HGPS cell (cell line): ENCODE data around the genes CD3G, KMT2A and NHERF4.

GRCh38 chr11:118344049-118344636 is at the start of gene CD3G:
Gene CD3G (plus strand): TSS chr11:118344344.
- RRBS = no CpG with 5 or more reads among the region's 5 CpGs

DNA sequence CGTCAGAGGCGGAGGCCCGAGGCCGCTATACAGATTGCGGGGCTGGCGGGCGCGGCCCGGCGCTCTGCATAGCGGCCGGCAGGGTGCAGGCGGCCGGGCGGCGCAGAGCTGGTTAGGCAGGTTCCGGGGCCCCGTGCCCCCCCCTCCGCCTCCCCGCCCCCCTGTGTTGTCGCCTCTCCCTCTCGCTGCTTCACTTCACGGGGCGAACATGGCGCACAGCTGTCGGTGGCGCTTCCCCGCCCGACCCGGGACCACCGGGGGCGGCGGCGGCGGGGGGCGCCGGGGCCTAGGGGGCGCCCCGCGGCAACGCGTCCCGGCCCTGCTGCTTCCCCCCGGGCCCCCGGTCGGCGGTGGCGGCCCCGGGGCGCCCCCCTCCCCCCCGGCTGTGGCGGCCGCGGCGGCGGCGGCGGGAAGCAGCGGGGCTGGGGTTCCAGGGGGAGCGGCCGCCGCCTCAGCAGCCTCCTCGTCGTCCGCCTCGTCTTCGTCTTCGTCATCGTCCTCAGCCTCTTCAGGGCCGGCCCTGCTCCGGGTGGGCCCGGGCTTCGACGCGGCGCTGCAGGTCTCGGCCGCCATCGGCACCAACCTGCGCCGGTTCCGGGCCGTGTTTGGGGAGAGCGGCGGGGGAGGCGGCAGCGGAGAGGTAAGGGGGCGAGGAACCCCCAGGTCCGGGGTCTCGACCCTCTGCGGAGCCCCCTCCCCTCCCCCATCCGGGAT is at the start of gene KMT2A:
TSS of gene KMT2A (plus strand) at position 188 of the 714 bp plus-strand sequence.
- RRBS = 1% methylated on average over 28 of the region's 92 CpGs

- RRBS = no CpG with 5 or more reads among the region's 10 CpGs
These were observed 8.7 kb downstream of the ARCN1 start for GRCh38 chr11:118580859-118581446.

- RRBS = 29% methylated on average over 2 of the region's 5 CpGs
These were observed 13.1 kb downstream of the PHLDB1 start for GRCh38 chr11:118620544-118620881.

- RRBS = 4% methylated on average over 4 of the region's 30 CpGs
These were observed 20.0 kb downstream of the TREH start for GRCh38 chr11:118659240-118660048.

DNA sequence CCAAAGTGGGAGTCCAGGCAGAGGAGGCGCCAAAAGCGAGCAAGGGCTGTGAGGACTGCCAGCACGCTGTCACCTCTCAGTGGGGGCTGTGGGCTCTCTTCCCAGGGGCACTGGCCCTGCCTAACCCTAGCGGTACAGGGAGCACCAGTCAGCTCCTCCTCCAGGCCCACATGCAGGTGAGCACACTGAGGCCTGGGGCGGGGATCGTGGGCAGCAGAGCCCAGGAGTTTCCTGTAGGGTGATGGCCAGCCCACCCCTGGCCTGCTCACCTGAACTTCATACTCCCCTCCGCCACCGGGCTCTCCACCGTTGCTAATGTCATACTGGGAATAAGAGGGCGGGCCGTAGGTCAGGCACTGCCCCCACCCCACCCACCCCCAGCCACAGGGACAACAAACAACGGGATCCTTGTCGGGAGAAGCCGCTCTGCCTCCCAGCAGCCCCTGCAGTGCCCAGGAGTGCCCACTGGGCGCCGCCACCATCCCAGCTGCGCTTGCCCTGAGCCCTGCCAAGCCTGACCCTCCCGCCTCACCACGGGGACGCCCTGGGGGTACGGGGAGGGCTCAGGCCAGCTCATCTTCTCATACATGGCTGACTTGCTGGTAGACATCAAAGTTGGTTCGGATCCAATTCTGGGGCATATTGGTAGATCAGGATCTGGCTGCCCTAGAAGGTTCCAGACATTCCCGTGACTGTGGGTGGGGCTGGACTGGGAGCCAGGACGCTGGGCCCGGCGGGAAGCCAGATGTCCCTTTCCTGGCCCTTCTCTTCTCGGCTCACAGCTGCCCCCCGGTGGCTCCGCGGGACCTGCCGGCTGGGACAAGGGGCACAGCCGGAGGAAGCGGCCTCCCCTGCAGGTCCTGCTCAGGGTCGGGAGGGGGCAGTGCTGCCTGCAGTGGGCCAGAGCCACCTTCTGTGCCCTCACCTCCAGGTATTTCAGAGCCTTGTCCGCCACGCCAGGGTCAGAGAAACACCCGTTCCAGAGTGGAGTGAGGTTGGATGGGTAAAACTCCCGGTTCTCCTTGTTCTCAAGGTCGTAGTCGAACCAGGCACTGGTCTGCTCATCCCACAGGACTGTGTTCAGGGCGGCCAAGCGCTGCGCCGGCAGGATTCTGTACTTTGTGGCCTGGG is 10.4 kb upstream of the TREH start:
- RRBS = 51% methylated on average over 9 of the region's 44 CpGs

- RRBS = 92% methylated on average over 3 of the region's 9 CpGs
These were observed 16.4 kb upstream of the TREH start for GRCh38 chr11:118695764-118696346.

GRCh38 chr11:118719032-118719761 is 39.7 kb upstream of the TREH start:
- RRBS = no CpG with 5 or more reads among the region's 11 CpGs

DNA sequence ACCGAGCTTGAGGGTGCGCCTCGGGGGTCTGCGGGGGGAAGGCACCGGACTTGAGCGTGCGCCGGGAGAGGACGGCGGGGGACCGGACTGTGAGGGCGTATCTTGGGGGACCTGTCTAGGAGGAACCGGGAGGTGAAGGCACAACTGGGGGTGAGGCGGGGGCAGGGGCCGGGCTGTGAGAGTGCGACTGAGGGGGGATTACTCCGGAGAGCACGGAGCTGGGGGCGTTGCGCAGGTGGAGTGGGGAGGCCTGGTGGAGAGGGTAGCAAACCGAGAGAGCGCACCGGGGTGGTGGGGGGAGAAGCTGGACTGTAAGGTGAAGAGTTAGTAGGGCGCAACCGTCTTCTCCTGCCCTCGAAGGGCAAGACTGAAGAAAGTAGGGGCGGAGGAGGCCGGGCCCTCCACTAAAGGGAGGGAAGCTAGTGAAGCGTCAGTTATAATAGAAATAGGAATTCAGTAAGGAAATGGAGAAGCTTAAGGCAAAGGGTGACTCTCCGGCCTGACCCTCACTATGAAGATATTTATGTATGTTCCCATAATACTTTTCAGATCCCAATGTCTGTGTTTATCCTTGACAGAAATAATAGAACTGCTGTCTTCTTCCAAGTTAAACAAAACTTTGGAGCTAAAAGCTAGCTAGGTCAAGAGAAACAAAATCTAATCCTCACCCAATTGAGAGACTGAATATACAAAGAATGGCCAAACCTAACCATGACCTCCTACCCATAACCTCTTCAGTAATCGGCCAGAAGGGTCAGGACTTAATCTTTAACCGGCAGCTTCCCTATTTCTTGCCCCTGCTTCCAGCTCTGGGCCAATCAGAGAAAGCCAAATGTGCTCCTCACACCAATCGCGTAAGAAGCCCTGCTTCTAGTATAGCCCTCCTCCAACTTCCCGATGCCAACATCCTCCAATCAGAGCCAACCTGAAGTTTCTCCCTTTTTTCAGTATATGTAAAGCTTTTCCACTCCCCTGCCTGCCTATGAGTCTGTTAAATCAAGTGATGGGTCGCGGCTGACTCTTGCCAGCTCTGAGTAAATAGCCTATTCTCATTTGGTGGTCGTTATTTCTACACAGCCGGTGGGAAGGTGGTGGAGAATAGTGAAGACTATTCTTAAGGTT is 1.5 kb upstream of the DDX6 start:
- RRBS = 11% methylated on average over 17 of the region's 39 CpGs

DNA sequence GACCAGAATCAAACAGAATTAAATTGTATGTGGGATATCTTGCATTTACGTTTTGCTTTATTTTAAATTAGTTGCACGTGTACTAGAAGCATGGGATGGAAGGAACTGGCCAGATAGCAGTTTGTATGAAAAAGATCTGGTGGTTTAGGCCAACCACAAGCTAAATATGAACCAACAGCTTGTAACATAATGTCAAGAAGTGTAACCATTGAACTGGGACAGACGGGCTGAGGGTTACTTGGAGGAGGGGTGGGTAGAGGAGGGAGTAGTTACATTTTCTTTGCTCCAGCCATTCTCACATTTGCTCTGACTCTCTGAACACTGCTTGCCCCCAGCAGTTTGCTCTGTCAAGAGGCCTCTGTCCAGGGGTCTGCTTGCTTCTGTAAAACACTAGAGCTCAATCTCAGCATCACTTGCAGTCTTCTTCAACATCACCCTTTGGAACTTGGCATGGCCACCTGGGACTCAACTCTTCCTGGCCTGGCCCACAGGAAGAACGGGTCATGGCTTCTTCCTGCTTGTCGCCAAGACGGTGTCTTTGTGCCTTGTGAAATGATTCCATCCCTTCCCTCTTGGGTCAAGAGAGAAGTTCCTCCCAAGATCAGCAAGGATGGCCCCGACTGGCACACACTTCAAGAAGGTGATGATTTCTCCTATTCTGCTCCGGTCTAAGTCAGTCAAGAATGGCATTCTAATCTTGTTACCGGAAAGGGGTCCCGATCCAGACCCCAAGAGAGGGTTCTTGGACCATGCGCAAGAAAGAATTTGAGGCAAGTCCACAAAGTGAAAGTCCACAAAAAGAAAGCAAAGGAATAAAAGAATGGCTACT is 31.5 kb upstream of the CXCR5 start:
- RRBS = no CpG with 5 or more reads among the region's 11 CpGs

GRCh38 chr11:118868509-118869092 is 15.1 kb upstream of the CXCR5 start:
- RRBS = no CpG with 5 or more reads among the region's 5 CpGs

DNA sequence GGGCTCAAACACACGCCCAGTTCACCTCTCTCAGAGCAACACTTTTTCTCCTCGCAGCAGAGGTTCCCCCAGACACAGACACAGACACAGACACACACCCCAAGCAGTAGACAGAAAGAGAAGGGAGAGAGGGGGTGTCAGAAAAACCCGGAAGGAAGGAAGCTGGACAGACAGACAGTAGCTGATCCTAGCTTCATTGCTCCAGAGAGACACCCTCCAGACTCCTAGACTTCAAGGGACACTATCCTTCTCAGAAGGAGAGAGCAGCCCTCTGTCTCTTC is 1.5 kb downstream of the BCL9L start:
- RRBS = no CpG with 5 or more reads among the region's 3 CpGs

DNA sequence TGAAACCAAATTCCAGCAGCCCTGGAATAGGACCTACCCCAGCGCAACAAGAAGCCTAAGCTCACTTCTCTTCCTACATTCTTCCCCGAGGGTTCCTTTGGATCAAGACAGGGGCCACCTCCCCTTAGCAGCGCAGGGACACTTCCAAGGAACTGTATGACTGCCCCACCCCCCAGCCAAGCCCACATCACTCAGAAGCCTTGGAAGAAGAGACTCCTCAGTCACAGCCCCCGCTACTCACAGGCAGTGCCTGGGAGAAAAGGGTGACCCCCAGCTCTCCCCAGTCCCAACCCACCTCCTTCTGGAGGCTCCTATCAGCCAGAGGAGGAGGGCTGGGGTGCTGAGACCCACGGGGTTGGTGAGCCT is 1.2 kb downstream of the BCL9L start:
- RRBS = no CpG with 5 or more reads among the region's 5 CpGs

DNA sequence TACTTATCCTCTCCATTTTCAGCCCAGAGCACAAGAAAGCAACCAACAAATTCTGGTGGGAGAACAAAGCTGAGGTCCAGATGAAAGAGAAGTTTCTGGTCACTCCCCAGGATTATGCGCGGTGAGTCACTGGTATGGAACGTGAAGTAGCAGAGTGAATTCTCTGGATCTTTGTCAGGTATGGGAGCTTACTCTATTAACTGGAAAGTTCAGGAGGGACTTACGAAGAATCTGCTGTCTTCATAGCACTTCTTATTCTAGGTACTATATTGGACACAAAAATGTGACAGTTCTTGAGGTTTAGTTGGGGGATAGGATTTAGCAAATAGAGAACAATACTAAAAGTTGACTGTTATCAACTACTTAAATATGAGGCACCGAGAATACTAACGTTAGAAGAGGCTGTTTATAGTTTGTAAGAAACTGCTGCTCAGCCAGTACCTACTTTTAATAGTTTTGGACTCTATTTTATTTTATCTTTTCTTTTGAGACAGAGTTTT is 1.1 kb downstream of the CENATAC start:
- RRBS = no CpG with 5 or more reads among the region's 6 CpGs

DNA sequence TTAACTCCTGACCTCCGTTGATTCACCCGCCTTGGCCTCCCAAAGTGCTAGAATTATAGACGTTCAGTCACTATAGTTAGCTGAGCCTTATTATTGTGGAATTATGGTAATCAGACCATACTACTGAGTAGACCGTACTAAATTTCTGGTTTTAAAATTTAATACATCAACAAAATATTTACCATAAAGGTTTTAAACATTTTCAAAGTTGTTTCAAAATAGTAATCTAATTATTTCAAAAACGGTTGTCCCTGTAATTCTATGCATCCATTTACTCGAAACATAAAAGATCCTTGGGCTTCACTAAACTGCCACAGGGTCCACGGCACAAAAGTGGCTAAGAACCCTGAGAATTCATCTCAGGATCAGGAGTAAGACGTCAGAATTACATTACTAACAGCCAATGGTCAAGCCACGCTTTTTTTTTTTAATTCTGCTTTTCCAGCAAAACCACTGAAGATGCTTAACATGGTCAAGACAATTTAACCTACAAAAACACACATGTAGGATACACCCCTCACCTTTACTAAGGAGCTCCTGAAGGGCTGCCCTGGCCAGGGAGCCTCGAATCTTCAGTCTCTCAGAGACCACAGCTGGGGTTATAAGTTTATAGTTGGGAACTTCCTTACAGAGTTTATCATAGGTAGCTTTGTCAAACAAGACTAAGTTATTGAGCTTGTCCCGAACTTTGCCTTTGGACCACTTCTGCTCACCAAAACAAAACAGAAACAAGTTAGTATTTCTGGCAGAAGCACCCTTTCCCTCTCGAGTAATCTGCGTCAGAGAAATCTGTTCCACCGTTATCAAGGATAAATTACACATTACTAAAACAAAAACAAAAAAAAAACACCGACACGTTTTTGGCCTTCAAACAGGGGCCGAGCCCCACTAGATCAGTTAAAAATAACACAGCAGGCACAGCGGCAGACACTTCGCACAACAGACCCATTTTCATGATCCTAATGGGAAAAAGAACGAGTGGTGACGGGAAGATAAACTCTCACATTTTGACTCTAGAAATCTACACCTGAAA is 986 bp downstream of the RPS25 start:
- RRBS = no CpG with 5 or more reads among the region's 21 CpGs

DNA sequence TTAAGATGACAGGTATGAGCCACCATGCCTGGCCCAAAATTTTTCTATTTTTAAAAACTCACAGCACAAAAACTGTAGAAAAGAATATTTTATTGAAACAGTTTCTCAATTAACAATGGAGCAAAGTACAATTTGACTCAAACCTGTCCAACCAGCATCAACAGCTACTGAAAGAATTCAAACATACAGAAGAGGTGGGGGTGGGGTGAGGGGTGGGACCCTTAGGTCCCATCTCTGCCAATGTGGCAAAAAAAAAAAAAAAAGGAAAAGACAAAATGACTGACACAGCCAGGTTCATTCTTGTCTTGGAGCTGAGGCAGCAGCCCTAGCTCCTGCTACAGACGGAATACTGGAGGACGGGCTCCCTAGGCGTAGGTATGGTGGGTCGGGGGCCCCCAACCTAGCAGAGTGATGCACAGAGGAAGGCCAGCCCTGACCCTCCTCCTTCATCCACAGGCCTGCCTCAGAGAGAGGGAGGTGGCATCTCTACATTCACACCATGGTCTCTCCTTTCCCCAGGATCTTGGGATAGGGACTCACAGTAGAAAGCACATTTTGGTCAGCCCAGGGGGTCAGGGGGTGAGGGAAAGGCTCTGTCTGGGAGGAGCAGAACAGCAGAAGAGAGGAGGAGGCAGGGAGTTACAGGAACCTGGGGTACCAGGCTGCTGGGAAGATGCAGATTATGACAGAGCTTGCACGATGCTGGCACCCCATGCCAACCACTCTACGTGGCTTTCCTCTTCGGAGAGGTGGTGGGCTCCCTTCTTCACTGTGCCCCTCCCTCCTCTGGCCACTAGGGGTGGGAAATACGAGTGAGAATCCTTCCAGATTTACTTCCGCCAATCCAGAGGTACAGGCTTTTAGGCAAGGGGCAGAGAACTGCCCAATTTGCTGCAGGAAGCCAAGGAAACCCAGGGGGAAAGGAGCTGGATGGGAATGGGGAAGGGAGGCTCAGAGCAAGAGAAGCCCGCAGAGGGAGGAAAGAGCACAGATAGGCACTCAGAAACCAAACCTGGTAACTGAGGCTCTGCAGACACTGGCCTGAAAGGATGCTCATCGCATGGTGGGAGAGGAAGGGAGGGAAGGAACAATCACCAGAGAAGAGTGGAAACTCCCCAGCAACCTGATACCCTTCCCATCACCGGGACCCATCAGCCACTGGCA is 12.5 kb downstream of the HYOU1 start:
- RRBS = no CpG with 5 or more reads among the region's 12 CpGs

GRCh38 chr11:119048781-119049439 is 8.1 kb downstream of the HYOU1 start:
- RRBS = no CpG with 5 or more reads among the region's 14 CpGs

DNA sequence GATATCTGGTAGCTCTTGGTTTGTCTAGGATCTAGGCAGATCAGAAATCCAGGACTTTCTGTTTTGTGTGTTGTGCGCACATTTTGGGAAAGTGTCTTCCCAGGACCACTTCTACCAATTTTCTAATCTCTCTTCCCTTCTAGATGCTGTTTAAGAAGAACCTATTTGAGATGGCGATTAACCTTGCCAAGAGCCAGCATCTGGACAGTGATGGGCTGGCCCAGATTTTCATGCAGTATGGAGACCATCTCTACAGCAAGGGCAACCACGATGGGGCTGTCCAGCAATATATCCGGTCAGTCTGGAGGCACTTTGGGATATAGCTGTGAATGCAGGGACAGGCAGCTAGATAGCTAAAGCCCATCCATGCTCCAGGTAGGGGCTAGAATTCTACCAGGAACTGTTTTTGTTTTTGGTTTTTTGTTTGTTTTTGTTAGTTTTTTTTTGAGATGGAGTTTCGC is 6.1 kb downstream of the VPS11 start:
- RRBS = no CpG with 5 or more reads among the region's 5 CpGs

DNA sequence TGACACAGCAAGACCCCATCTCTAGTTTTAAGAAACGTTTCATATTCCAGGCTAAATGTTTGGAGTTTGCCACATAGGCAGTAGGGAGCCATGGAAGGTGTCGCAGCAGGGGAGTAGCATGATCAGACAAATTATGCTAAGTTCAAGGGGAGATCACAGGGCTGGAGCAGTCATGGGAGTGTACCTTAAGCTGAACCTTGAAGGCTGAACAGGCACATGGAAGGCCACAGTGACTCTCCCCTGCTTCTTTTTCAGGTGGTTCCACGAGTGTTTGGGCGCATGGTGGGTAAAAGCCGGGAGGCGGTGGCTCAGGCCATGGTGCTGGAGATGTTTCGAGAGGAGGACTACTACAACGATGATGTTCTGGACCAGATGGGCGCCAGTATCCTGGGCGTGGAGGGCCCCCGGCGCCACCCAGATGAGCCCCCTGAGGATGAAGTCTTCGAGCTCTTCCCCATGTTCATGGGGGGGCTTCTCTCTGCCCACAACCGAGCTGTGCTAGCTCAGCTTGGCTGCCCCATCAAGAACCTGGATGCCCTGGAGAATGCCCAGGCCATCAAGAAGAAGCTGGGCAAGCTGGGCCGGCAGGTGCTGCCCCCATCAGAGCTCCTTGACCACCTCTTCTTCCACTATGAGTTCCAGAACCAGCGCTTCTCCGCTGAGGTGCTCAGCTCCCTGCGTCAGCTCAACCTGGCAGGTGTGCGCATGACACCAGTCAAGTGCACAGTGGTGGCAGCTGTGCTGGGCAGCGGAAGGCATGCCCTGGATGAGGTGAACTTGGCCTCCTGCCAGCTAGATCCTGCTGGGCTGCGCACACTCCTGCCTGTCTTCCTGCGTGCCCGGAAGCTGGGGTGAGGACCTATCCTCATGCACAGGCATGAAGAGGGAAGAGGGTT is 5.6 kb upstream of the NHERF4 start:
- RRBS = 94% methylated on average over 5 of the region's 23 CpGs

DNA sequence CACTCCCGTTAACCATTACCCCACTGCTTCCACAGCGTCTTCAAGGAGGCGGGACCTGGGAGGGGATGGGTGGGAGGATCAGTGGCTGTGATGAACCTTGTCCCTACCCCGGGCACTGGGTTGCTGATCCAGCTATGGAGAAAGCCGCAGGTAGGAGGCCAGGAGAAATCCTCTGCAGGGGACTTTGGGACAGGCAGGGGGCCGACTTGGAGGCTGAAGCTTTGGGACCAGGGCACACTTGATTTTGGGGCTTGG is at the start of gene NHERF4:
TSS of gene NHERF4 (plus strand) at position 115 of the 255 bp plus-strand sequence.
- RRBS = no CpG with 5 or more reads among the region's 6 CpGs